ENCODE measurements around a stretch of chr10.

GRCh38 chr10:7795508-7796265, 7.7 kb downstream of the ATP5F1C start:
- RRBS: no CpG with 5 or more reads among the region's 6 CpGs

DNA sequence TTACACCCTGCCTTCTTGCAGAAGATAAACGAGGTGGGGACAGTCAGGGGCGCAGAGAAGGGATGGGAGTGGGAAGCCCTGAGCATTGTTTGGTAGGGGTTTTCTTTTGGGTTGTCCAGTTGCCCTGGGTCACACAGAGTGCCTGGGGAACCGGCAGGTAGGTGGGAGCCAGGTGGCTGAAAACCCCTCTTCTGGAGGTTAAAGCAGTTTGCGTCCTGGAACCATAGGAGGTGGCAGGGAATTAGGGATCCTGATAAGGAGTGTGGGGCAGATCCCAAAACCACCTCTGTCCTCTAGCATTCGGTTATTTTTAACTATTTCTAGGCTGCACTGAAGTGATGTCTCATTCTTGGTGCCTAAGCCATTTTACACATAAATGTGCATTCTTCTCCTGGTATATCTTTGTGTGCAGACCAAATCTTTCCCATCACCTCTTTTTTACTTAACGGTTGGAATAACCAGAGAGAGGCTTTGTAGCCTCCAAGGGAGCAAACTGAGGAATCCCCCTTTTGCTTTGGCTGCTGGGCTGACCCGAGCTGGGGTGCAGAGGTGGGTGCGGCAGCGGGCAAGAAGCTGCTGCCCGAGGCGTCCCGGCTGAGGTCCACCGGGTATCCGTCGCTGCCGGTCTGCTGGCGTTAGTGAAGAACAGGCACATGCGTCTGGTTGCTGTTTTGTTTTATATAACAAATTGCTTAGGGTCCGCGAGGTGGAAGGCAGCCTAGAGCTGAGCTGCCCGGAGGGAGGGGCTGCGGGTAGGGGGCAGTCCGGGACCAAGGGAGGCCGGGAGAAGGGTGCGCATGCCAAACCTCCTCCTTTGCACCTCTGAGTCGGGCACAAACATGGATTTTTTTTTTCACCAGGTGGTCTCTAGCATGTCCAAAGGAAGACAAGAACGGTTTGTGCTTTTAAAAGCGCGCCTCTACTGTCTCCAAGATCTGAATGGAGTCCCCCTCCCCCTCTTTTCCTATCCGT, 7.1 kb upstream of the GATA3 start:
- RRBS: 0% methylated on average over 6 of the region's 30 CpGs

- RRBS: 3% methylated on average over 20 of the region's 25 CpGs
Measured at GRCh38 chr10:8049993-8050289, 4.5 kb upstream of the GATA3 start.

- RRBS: 5% methylated on average over 13 of the region's 79 CpGs
Measured at GRCh38 chr10:8053518-8054521, 668 bp upstream of the GATA3 start.

- RRBS: 43% methylated on average over 4 of the region's 17 CpGs
Measured at GRCh38 chr10:8366088-8366775, 311.7 kb downstream of the GATA3 start.

DNA sequence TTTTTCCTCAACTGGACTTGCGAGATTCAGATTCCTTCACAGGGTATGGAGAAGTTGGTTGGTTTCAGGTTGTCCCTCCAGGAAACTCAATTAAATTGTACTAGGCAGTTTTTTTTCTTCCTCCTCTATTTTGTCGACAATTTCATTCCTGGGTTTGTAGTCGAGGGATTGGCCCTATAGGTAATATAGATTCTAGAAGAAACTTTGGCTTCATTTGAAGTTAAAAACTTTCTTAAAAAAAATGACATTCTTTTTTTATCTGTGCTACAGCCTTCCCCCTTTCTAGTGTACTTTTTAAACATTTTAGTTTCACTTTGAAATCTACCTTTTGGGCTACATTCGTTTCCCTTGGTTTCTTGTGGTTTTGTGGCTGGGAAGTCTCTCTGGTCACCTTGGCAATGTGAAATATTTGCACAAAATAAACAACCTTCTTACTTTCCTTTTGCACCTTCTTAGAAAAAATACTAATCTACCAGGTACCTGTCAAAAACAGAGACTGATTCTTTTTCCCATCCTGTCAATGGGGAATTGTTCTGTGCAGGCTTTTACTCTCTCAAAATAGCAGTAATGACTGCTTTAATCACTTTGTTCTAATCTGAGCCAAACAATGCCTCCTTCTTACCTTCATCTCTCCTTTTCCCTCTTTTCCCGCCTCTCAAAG, 350.2 kb downstream of the GATA3 start:
- RRBS: no CpG with 5 or more reads among the region's 5 CpGs

DNA sequence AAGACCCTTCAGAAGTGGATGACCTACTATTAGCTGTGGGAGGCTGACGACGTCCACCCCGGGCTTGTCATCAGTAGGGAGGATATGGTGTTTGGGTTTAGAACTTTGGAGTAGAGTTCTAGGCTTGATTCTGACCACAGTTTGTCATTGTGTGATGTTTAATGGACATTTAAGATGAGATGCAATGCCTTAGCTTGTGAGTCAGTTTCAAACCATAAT, 362.0 kb downstream of the GATA3 start:
- RRBS: no CpG with 5 or more reads among the region's 3 CpGs

- RRBS: no CpG with 5 or more reads among the region's 6 CpGs
Measured at GRCh38 chr10:10092584-10092885, 925.1 kb upstream of the CELF2 start.

- RRBS: no CpG with 5 or more reads among the region's 40 CpGs
Measured at GRCh38 chr10:10294494-10295636, 722.8 kb upstream of the CELF2 start.

- RRBS: no CpG with 5 or more reads among the region's 9 CpGs
Measured at GRCh38 chr10:10792110-10793288, 225.2 kb upstream of the CELF2 start.

DNA sequence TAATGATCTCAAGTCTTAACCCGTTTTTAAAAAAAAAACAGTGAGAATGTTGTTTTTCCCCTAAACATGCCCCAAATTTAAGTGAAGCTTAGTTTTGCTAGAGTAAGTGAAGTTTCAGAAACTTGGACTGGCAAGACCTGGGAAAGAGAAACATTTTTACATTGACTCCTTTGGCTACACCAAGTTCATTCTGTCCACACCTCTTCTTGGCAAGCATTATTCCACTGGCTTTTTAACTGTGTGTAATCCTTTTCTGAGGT, 216.7 kb upstream of the CELF2 start:
- RRBS: no CpG with 5 or more reads among the region's 1 CpG

- RRBS: no CpG with 5 or more reads among the region's 12 CpGs
Measured at GRCh38 chr10:11014558-11015241, 3.0 kb upstream of the CELF2 start.

DNA sequence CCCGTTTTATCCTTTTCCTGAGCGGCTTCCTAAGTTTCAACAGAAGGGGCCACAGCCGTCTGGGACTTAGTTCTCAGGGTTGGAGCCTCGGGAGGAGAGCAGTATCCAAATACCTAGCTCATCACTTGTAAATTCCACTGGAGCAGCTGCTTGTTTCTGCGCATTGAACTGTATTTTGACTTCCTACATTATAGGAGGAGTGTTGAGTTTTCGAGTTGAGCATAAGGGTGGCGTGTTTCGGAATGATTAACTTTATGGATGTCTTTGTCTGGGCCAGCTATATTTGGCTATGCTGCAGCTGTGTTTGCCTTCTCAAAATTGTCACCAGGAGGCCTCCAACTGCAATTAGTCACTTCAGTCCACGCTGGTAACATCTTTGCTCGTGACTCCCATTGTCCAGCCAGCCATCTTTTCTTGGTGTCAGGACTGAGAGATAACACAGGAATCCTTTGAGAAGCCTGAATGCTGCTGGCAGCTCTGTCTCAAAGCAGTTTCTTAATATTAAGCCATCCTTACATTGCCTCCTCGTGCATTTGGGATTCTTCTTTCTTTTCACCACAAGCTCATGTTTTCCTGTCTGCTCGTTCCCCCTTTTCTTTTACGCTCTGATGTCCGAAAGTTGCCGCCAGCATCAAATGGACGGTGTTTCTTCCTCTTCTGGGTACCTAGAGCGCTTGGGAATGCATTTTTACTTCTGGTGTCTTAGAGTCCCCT, 9.2 kb downstream of the CELF2 start:
- RRBS: no CpG with 5 or more reads among the region's 17 CpGs

DNA sequence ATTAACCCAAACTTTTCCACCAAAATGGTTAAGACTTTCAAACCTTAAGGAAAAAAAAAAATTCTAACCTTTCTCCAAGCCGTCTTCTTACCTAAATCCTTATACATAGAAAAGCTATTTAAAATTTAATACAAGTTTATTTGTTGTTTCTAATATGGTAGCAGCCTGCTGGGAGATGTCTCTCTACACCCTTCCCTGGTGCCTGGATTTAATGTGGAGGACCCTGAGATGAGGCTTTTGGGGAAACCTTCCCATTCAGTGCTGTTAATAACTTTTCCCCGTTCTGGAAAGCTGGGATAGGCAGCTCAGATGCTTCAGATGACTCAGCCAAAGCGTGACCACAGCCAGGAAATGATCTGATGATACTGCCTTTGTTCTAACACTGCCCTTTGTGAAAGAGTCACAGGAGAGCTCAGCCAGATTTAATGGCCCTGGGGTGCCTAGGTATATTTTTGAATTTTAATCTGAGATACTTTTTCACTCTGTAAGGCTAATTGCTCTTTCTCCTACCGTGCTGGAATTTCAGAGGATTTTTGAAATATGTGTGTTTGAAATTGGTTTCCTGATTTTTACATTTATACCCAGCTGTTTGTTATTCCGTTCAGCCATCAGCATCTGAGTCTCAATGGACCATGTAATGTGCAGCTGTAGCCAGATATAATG, 17.6 kb downstream of the CELF2 start:
- RRBS: no CpG with 5 or more reads among the region's 5 CpGs

GRCh38 chr10:11163742-11164616, 146.3 kb downstream of the CELF2 start:
- RRBS: no CpG with 5 or more reads among the region's 12 CpGs

- RRBS: no CpG with 5 or more reads among the region's 8 CpGs
Measured at GRCh38 chr10:11174746-11175456, 157.2 kb downstream of the CELF2 start.

DNA sequence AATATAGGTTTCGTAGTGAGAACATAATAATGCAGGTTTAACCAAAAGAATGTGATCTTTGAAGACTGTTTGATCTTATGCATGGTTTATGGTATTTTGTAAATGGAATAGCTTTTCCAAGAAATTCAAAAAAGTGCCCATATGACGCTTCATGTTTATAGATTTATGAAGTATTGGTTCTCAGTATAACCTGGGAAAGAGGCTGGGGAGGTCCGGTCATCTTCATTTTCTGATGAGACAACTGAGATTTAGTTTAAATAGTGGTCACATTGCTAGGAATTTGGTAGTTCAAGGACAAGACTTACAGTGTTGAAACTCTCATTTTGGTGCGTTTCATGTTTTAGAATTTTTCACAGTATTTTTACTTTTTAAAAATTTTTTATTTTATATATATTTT, 176.0 kb downstream of the CELF2 start:
- RRBS: no CpG with 5 or more reads among the region's 4 CpGs

- RRBS: no CpG with 5 or more reads among the region's 9 CpGs
Measured at GRCh38 chr10:11205738-11206384, 188.2 kb downstream of the CELF2 start.

DNA sequence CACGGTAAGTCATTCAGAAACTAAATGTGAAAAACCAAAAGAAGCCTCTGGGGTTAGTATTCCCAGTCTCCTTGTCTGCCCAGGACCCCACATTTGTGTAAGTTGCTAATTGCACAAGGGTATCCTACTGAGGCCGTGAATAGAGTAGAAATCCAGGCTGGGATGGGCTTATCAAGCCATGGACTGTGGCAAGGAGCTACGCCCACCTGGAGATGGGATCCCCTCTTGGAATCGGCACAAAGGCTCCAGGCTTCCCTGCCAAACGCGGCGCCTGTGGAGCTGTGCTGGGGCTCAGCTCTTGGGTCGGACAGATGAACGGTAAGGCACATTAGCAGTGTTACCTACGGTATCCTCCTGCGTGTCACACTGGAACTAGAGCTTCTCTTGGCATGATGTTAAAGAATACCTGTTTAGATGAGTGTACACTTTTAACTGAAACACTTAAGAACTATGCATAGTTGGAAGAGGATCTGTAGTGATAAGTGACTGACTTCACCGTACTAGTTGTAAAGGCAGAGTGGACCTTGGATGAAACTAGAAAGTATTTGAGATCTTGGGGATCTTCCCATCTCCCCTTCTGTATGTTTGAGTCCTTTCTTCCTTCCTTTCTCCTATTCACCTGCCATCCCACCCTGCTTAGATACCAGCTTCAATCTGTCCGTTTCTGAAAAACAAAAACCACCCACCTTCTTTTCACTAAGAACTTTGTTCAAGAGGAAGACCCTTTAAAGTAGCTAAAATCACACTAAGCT, 196.8 kb downstream of the CELF2 start:
- RRBS: no CpG with 5 or more reads among the region's 13 CpGs

- RRBS: no CpG with 5 or more reads among the region's 13 CpGs
Measured at GRCh38 chr10:11240506-11241356, 223.1 kb downstream of the CELF2 start.

Measured in epidermal melanocyte (primary cell).